Placental epithelial cell (primary cell): Measurements from ENCODE around the genes CT83, KLHL13 and KIAA1210.

DNA sequence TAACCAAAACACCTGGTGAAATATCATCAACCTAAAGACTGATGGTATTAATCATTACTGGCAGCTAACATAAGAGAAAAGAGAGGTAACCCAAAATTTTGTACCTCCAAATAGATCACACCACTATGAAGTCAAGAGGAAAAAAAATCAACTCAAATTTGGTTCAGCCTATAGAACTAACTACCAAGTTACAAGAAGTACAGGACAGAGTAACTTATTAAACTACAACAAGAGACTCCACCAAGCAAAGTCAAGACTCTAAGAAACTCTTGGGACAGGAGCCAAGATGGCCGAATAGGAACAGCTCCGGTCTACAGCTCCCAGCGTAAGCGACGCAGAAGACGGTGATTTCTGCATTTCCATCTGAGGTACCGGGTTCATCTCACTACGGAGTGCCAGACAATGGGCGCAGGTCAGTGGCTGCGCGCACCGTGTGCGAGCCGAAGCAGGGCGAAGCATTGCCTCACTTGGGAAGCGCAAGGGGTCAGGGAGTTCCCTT is 38.6 kb upstream of the LHFPL1 start:
- CAGE, long polyA plus RNA = no peak

DNA sequence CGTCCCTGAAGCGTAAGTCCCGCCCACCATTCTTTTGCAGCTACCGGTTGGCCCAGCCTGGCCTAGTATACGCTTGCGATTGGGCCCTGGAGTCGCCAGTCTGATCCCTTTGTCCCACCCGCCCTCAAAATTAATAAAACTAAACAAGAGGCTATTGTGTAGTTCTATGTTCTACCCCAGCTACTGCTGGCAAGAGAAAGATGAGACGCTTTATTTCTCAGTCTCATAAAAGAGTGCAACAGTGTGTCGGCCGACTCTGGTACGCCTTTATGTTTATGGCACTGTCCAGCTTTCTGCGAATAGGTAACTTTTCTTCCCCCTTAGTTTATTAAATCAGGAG is 905 bp upstream of the AMOT start:
- CAGE, long polyA plus RNA = no peak

- CAGE, long polyA plus RNA = no peak
These were observed 23.8 kb upstream of the RBMXL3 start for GRCh38 chrX:115165325-115165873.

GRCh38 chrX:115472056-115472622 is 88.8 kb upstream of the PLS3 start:
- CAGE, long polyA plus RNA = no peak

- CAGE, long polyA plus RNA = no peak
These were observed 1.1 kb downstream of the PLS3 start for GRCh38 chrX:115562143-115562443.

DNA sequence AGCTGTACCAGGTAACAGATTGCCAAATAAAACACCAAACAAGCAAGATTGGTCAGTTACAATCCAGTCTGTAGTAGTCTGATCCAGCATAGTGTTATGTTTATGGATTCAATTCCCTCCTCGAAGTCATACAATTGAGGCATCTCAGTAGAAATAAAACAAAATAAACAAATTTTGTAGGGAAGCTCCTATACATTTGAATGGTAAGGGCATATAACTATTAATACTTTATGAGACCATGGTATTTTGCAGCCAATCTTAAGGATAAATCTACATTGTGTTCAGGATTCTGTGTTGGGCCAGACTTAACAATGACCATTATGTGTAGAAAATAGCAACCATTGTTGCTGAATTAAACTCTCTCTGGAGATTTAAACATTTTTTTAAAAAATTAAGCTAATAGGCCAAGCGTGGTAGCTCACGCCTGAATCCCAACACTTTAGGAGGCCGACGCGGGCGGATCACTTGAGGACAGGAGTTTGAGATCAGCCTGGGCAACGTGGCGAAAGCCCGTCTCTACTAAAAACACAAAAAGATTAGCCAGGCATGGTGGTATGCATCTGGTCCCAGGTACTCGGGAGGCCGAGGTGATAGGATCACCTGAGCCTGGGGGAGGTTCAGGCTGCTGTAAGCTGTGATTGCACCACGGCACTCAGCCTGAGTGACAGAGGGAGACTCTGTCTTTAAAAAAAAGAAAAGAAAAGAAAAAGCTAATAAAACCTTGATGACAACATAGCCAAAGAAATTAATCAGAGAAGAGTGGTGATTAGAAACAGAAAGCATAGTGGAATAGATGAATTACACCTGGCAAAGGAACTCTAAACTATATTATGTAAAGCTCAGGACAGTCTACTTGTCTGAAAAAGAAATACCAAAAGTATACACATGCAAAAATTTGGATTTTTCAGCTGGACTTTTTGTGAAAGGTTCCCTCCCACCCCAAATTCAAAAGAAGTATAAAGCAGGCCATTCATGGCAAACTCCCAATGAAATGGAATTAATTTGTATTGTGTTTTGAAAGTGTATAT is 21.7 kb downstream of the PLS3 start:
- CAGE, long polyA plus RNA = no peak

DNA sequence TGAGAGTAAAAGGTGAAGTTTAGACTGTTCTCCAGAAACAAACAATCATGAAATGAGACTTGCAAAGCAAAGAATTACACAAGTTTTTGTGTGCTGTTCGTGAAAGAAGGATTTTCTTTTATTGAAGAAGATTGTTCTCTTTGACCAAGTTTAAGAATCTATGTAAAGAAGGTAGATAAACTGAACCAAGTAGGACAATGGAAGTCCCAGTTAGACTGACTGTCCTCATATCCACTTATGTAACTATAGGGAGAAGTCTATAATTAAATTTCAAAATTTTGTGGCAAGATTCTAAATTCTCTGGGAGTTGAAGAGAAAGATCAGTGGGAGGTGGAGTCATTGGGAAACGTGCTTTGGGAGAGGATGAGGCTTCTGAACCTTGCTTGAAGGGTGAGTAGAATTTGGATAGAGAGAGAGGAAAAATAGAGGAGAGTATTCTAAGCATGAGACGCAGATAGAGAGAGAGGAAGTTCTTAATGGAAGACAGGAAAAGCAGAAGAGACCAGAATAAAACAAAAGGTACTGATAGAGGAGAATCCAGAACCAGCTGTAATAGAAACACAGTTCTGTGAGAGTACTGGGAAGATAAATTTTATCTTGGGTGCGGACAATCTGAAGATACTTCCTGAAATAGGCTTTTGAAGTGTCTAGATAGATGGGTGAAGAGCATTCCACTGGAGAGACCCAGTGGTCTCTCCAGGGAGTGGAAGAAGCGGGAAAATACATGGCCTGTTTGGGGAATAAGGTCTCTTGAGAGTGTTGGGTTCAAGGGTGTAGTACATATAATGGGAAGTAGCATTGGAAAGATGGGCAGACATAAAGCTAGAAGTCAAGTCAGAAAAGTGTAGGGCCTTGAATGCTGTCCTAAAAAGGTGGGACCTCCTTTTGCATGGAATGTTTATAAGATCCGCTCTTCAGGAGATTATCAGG is 39.8 kb downstream of the PLS3 start:
- CAGE, long polyA plus RNA = no peak

GRCh38 chrX:115616766-115617362 is 55.9 kb downstream of the PLS3 start:
- CAGE, long polyA plus RNA = no peak

DNA sequence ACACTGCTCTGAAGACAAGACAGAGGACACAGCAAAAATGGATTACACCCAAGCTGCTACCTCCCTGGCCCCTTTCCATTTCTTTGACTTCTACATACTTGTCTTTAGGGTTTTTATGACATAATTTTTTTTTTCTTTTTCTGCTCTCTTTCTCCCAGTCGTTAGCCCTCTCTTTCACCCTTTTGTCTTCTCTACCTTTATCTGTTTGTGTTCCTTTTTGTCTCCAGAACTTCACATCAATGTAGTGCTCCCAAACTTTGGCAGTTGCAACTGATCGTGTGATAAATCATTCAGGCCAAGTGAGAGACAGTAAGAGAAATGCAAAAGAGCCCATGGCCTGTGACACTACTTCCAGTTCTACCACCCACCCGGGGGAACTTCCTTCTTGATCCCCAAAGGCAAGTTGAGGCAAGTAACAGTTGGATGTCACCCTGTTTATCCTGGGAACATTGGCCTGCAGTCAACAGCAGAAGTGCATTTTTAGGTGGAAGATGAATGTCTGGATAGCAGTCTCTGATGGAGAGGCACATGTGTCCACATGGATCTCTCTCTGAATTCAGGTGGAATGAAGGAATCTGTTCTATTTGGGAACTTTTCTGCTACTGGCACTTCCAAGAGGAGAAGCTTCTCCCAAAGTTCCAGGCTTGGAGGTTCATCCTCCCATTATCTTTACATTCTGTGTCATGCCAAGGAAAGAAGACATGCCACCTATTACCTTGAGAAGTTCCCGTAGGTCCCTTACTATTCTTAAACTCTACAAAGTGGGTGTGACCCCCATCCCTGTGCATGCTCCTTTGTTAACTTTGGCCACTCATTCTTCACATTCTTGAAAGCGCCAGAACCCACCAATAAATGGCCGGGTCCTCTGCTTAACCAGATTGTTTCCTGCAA is 265.7 kb upstream of the AGTR2 start:
- CAGE, long polyA plus RNA = no peak

- CAGE, long polyA plus RNA = no peak
These were observed 199.9 kb upstream of the AGTR2 start for GRCh38 chrX:115970549-115971216.

DNA sequence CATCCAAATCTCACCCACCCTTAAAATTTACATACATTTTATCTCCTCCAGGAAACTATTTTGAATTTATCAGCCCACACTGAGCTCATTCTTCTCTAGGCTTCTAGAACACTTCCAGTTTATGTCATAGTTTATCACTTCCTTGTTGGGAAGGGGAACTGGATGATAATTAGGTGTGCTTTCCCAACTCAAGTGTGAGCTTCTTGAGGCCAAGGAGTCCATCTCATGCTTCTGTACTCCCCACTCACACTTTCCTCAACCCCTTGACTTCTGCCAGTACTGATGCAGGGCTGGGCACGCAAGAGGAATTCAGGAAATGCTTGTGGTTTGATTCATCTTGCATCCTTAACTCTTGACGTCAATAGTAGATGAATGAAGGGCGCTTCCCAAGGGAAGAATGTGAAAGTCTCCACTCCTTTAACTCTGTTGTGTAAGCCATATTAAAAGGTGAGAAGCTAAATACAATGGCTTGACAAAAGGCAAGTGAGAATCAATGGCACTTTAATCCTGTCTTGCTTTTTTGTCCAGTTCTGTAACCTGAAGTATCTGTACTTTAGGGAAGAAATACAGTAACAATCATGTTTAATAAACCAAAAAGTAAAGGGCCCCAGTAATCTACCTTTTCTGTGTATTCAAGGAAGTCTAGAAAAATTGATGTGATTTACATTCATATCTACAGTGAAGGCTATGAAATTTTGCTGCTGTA is 101.8 kb downstream of the AGTR2 start:
- CAGE, long polyA plus RNA = no peak

DNA sequence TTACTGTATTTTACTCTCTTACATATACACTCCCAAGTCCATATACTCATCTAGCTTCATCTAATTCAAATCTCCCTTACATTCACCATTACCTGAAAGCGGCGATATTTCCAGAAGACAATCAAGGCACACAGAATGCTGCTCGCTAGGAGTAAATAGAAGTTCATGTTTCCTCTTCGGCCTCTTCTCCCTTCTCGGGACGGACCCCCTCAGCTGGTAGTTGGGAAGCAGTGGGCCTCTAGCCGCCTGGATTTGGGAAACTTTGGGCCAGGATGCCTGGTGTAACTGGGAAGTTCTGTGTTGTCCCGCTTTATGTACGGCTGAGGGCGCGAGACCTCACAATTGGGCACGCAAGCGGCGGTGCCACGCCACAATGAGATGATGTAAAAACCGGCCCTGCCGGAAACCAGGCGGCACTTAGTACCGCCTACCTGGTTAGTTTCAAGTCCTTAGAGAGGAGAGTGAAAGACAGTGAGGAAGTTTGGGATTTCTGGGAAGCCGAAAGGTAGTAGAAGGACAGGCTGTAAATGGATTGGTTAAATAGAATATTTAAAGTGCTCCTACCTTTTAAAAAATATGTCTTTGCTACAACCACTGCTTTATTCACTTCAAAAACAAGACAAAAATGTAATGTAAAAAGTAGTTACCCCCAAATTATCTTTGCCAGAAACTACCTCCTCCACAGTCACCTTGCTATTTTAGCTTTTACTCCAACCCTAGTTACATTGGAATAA is at the start of gene CT83:
CT83 (minus strand) TSS at position 287 of the 734 bp plus-strand sequence.
- CAGE, long polyA plus RNA = no peak

- CAGE, long polyA plus RNA = no peak
These were observed at the start of gene KLHL13 for GRCh38 chrX:118116436-118117380. KLHL13 (minus strand) TSS chrX:118116810.

GRCh38 chrX:118184705-118185143 is 68.1 kb upstream of the KLHL13 start:
- CAGE, long polyA plus RNA = no peak

DNA sequence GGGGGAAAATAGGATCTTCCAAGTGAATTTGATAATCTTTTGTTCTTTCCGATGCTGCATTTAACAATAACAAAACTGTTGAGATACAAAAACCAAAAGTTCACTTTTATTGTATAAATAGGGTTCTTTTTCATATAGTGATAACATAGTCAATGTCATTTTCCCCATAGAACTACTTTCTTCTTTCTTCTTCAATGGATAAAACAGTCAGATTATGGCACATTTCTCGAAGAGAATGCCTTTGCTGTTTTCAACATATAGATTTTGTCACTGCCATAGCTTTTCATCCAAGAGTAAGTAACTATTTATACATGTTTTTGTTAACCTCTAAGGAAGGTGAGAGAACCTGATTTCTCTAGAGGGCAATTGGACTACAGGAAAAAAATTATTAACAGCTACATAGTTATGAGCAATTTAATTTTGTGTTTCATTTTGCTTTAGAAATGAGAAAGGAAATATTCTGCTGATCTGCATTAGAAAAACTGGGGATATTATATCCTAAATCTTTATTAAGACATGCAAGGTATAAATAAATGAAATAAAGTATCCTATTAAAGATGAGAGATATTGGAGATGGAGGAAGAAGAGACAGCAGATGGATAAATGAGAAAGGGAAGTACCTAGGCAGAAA is 59.0 kb upstream of the DOCK11 start:
- CAGE, long polyA plus RNA = no peak

- CAGE, long polyA plus RNA = no peak
These were observed 70.6 kb downstream of the DOCK11 start for GRCh38 chrX:118565882-118566853.

- CAGE, long polyA plus RNA = no peak
These were observed 3.9 kb downstream of the LONRF3 start for GRCh38 chrX:118978269-118978837.

DNA sequence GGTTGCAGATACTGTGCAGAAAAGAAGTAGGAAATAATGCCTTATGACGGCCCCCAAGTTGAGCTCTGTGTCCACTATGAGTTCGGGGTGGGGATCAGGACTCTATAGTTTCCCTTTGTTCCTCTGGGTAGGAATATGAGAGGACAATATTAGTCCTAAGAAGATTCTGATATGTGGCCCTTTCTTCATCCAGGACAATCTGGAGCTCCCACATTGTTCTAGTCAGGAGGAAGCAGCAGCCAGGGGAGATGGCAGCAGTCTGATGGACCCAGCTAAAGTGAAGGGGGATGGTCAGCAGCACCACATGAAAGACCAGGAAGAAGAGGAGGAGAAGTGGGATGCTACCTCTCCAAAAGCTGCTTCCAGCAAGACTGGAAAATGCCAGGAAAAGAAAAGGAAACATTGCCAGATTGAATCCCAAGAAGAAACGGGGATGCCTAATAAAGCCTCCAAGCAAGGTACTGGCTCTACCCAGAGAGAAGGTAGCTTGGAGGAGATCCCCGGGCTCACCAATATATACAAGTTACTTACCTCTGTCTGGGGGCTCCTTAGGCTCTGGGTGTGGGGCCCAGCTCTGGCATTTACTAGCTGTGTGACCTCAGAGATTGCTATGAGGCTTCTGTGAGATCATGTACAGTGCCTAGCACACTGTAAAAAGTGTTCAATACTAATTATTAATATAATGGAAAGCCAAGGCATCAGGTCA is 14.9 kb downstream of the LONRF3 start:
- CAGE, long polyA plus RNA = no peak

DNA sequence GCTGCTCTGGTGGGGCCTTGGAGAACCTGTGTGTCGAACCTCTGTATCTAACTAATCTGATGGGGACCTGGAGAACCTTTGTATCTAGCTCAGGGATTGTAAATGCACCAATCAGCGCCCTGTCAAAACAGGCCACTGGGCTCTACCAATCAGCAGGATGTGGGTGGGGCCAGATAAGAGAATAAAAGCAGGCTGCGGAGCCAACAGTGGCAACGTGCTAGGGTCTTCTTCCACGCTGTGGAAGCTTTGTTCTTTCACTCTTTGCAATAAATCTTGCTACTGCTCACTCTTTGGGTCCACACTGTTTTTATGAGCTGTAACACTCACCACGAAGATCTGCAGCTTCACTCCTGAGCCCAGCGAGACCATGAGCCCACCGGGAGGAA is 42.5 kb upstream of the CT47C1 start:
- CAGE, long polyA plus RNA = no peak

DNA sequence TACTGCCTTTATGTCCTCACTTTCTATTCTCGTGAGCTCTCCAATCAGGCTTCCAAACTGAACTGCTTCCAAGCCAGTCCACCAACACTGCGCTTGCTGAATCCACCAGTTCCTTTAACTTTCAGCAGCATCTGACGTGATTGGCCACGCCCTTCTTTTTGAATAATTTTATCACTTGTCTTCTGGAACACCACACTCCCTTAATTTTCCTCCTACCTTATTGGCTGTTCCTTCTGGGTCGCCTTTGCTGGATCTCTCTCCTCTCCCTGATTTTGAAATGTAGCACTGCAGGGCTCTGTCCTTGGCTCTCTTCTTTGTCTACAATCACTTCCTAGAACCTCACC is at the start of gene KIAA1210:
KIAA1210 (minus strand) TSS at position 89 of the 344 bp plus-strand sequence.
- CAGE, long polyA plus RNA = no peak